Keratinocyte (primary cell): ENCODE results near the gene SCFD2.

GRCh38 chr4:52588623-52589469, 70.3 kb downstream of the USP46 start:
CAGE:
- cytosol, long polyA minus RNA, result no peak
- cytosol, long polyA plus RNA, result no peak
- long polyA plus RNA, result no peak
- nucleus, long polyA minus RNA, result no peak
- nucleus, long polyA plus RNA, result no peak

GRCh38 chr4:52957121-52957814, 95.2 kb downstream of the RASL11B start:
CAGE:
- cytosol, long polyA minus RNA, result no peak
- cytosol, long polyA plus RNA, result no peak
- long polyA plus RNA, result no peak
- nucleus, long polyA minus RNA, result no peak
- nucleus, long polyA plus RNA, result no peak

GRCh38 chr4:53015913-53016343, 153.8 kb downstream of the RASL11B start:
CAGE:
- cytosol, long polyA minus RNA, result no peak
- cytosol, long polyA plus RNA, result no peak
- long polyA plus RNA, result no peak
- nucleus, long polyA minus RNA, result no peak
- nucleus, long polyA plus RNA, result no peak

DNA sequence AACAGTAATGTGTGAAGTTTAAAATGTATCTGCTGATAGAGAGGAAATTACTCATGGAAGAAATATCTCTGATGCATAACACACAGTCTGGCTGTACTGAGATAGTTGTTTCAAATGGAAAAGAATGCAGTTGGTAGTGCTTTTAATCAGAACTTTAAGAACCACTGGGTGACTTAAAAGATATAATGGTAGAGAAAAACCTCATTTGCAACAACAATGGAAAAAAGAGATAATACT, 239.2 kb downstream of the RASL11B start:
CAGE:
- cytosol, long polyA minus RNA, result no peak
- cytosol, long polyA plus RNA, result no peak
- long polyA plus RNA, result no peak
- nucleus, long polyA minus RNA, result no peak
- nucleus, long polyA plus RNA, result no peak

GRCh38 chr4:53352374-53352901, 13.4 kb downstream of the SCFD2 start:
CAGE:
- cytosol, long polyA minus RNA, result no peak
- cytosol, long polyA plus RNA, result no peak
- long polyA plus RNA, result no peak
- nucleus, long polyA minus RNA, result no peak
- nucleus, long polyA plus RNA, result no peak

DNA sequence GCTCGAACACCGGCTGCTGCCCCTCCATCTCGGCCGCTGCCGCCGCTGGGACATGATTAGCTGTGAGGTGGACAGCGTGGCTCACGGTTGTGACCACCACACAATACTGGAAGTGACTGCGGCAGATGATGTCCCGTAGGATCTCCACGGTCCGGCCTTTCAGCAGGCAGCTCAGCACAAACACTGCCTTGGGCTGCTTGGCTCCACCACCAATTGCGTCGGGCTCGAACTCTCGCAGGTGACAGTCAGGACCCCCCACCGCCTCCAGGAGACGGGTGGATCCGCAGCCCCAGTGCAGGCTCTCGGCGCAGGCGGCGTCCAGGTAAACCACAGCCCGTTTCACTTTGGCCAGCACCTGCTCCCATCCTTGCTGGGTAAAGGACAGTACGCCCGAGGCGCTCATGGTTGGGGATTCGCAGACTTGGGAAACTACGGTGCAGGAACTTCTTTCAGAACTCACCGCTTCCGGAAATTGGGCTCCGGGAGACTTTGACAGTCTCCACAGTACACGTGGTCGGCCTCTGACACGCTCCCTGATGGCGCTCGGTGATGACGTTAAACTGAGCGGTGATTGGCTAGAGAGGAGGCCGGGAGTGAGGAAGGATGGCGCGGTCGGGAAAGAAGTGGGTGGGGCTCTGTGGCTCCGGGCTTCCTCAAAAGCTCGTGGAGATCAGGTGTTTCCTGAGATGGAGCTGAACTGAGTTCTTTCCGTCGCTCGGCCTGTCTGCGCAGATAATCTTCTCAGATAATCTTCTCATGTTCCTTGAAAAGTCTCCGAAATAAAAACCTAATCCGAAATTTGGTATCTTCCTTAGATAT, at the start of gene SCFD2:
SCFD2 (minus strand) TSS at position 523 of the 819 bp plus-strand sequence.
CAGE:
- cytosol, long polyA minus RNA, result no peak
- cytosol, long polyA plus RNA, result start-site peak on the minus strand centred at position 489 of the sequence, 44 bp wide, 184 and 23 reads in 2 replicates
- long polyA plus RNA, result start-site peak on the minus strand centred at position 482 of the sequence, 70 bp wide, 346 and 218 reads in 2 replicates
- nucleus, long polyA minus RNA, result no peak
- nucleus, long polyA plus RNA, result start-site peak on the minus strand centred at position 486 of the sequence, 50 bp wide, 223 and 122 reads in 2 replicates

CAGE:
- cytosol, long polyA minus RNA, result no peak
- cytosol, long polyA plus RNA, result no peak
- long polyA plus RNA, result no peak
- nucleus, long polyA minus RNA, result no peak
- nucleus, long polyA plus RNA, result no peak
These were observed 790 bp upstream of the LNX1 start for GRCh38 chr4:53591999-53592553.

DNA sequence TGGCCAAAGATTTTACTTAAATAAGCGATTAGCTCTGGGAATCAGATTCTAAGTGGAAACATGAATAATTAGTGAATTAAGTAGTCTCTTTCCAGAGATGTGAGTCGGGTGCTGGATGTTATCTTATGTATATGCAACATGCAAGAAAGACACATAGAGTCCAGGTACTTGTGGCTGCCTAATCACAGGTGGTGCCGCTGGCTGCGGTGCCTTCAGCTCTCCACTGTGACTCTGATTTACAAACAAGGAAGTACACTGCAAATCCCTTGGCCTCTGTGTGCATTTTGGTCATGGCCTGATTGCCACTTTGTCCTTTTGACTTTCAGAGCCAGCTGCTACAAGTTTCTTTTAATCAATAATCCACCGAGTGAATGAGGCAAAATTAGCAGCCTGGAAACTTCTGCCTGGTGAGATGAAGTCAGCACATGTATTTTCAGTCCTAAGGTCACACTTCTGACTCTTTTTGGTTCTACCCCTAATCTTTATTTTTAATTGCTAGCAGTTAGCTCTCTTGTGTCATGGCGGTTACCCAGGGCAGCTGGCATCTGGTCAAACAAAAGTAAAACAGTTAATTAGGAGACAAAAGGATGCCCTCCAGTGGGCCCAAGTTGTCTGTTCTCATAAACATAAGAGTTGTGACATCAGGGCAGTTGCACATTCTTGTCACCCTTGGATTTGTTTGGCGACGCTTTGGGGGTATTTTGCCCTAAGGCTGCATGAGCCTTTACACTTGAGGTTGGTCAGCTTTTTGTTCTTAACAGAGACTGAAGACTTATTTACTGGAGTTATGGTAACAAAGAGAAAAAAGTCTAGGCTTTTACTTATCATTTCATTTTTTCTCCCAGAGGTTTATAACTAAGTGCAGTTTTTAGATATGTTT, 62.3 kb upstream of the LNX1 start:
CAGE:
- cytosol, long polyA minus RNA, result no peak
- cytosol, long polyA plus RNA, result no peak
- long polyA plus RNA, result no peak
- nucleus, long polyA minus RNA, result no peak
- nucleus, long polyA plus RNA, result no peak

GRCh38 chr4:53885969-53886527, 178.4 kb downstream of the CHIC2 start:
CAGE:
- cytosol, long polyA minus RNA, result no peak
- cytosol, long polyA plus RNA, result no peak
- long polyA plus RNA, result no peak
- nucleus, long polyA minus RNA, result no peak
- nucleus, long polyA plus RNA, result no peak

DNA sequence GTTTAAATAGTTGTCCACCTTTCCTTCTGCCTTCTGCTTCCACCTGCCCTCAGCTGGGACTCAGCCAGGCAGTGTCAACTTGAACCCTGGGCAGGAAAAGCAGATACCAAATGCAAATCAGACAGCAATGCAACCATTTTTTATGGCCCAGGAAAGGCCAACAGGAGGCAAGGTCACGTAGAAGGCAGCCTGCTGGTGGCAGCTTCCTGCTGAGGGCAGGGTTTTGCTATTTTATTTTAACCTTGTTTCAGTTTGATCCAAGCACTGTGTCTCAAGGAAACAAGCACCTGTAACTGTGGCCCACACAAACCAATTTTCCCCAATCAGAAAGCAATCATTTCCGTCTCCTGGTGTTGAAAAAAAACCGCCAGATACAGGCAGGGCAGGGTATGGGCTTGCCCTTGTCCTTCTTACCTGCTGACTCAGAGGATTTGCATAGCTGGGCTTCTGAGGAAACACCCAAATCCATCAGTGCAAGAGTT, 110.1 kb upstream of the KIT start:
CAGE:
- cytosol, long polyA minus RNA, result no peak
- cytosol, long polyA plus RNA, result no peak
- long polyA plus RNA, result no peak
- nucleus, long polyA minus RNA, result no peak
- nucleus, long polyA plus RNA, result no peak

GRCh38 chr4:54632917-54633425, 24.8 kb upstream of the KIT start:
CAGE:
- cytosol, long polyA minus RNA, result no peak
- cytosol, long polyA plus RNA, result no peak
- long polyA plus RNA, result no peak
- nucleus, long polyA minus RNA, result no peak
- nucleus, long polyA plus RNA, result no peak

GRCh38 chr4:55086894-55087408, 38.4 kb downstream of the KDR start:
CAGE:
- cytosol, long polyA minus RNA, result no peak
- cytosol, long polyA plus RNA, result no peak
- long polyA plus RNA, result no peak
- nucleus, long polyA minus RNA, result no peak
- nucleus, long polyA plus RNA, result no peak

GRCh38 chr4:55123637-55124279, 1.6 kb downstream of the KDR start:
CAGE:
- cytosol, long polyA minus RNA, result no peak
- cytosol, long polyA plus RNA, result no peak
- long polyA plus RNA, result no peak
- nucleus, long polyA minus RNA, result no peak
- nucleus, long polyA plus RNA, result no peak

GRCh38 chr4:55169519-55169972, 44.2 kb upstream of the KDR start:
CAGE:
- cytosol, long polyA minus RNA, result no peak
- cytosol, long polyA plus RNA, result no peak
- long polyA plus RNA, result no peak
- nucleus, long polyA minus RNA, result no peak
- nucleus, long polyA plus RNA, result no peak

GRCh38 chr4:55172668-55173188, 47.3 kb upstream of the KDR start:
CAGE:
- cytosol, long polyA minus RNA, result no peak
- cytosol, long polyA plus RNA, result no peak
- long polyA plus RNA, result no peak
- nucleus, long polyA minus RNA, result no peak
- nucleus, long polyA plus RNA, result no peak

DNA sequence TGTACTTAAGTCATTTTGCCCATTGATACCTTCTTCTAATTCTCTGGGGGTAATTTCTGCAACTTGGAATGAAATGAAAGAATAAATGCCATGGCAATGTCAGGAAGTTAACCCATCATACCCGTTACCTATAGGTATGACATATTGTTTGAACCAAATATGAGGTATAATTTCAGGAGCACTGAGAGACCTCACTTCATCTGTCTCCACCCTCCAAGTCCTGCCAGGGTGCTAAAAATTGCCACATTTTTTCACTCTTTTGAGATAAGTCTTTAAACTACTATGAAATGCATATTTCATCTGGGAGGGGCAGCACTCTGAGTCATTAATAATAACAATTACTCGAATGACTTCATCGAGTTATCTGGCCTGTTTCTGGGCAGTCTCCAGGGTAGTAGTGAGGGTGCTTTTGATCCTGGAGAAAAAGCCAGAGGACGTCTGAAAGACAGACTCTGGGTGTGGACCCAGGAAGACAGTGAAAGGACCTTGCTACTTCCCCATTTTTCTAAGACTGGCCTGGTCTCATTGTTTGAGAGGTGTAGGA, 42.4 kb upstream of the SRD5A3 start:
CAGE:
- cytosol, long polyA minus RNA, result no peak
- cytosol, long polyA plus RNA, result no peak
- long polyA plus RNA, result no peak
- nucleus, long polyA minus RNA, result no peak
- nucleus, long polyA plus RNA, result no peak

DNA sequence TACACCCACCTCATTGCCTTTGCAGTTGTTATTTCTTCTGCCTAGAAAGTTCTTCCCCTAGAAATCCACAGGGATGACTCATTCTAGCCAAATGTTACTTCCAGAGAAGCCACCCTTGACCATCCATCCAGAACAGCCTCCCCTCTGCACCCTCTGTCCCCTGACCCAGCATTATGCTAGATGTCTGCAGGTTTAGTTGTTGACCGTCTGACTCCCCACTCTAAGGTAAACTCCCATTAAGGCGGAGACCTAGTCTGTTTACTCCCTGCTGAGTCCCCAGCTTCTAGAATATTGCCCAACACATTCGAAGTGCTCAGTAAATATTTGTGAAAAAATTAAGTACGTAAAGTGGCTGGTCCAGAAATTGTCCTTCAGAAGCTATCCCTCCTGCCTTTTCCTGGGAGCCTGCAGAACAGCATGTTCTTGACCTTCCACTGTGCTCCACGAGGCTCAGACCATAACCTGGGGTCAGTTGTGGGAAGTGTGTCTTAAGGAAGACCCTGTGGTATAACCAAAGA, 11.0 kb downstream of the SRD5A3 start:
CAGE:
- cytosol, long polyA minus RNA, result no peak
- cytosol, long polyA plus RNA, result no peak
- long polyA plus RNA, result no peak
- nucleus, long polyA minus RNA, result no peak
- nucleus, long polyA plus RNA, result no peak

DNA sequence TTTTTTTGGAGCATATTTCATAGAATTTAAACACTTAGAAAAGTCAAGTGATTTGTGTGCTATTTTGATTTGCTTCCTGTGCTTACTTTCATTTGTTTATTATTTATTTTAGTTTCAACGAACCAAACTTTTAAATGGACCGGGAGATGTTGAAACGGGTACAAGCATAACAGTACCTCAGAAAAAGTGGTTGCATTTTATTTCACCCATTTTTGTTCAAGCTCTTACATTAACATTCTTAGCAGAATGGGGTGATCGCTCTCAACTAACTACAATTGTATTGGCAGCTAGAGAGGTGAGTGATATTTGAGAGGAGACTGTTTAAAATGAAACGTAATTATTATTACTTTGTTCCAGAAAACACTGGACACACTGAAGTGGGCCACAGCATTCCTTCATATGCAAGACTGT, 21.9 kb downstream of the TMEM165 start:
CAGE:
- cytosol, long polyA minus RNA, result no peak
- cytosol, long polyA plus RNA, result no peak
- long polyA plus RNA, result no peak
- nucleus, long polyA minus RNA, result no peak
- nucleus, long polyA plus RNA, result no peak

DNA sequence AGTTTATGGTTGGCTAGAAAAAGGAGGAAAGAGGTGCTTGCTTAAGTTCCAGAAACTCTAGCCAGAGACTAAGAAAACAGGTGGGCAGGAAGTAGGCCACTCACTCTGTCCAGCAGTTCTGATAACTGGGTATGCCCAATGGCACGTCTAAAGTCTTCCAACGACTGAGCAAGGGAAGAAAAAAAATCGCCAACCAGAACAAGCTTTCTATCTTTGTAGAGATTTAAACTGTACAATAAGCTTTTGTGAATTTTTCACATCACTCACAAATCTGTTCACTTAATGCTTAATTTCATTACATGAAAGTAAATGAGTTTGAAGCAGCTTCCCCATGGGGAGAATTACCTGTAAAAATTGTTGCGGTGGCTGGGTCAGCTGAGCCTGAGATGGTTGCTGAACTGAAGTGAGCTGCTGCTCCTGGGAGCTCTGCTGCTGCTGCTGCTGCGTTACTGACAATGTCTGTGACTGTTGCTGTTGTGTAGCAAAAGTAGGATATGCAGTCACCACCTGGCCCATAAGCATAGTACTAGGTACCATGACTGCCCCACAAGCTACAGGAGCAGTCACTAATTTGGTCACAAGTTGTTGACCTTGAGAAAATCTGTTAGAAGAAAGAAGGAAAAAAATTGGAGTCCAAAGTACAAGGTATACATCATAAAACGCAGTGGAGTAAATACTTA, 42.3 kb downstream of the TMEM165 start:
CAGE:
- cytosol, long polyA minus RNA, result no peak
- cytosol, long polyA plus RNA, result no peak
- long polyA plus RNA, result no peak
- nucleus, long polyA minus RNA, result no peak
- nucleus, long polyA plus RNA, result no peak

GRCh38 chr4:55453371-55454107, 57.8 kb downstream of the TMEM165 start:
CAGE:
- cytosol, long polyA minus RNA, result no peak
- cytosol, long polyA plus RNA, result no peak
- long polyA plus RNA, result no peak
- nucleus, long polyA minus RNA, result no peak
- nucleus, long polyA plus RNA, result no peak